Bronchus fibroblast of lung (primary cell): Measurements from ENCODE around the genes ECE1 and CELA3B.

DNA sequence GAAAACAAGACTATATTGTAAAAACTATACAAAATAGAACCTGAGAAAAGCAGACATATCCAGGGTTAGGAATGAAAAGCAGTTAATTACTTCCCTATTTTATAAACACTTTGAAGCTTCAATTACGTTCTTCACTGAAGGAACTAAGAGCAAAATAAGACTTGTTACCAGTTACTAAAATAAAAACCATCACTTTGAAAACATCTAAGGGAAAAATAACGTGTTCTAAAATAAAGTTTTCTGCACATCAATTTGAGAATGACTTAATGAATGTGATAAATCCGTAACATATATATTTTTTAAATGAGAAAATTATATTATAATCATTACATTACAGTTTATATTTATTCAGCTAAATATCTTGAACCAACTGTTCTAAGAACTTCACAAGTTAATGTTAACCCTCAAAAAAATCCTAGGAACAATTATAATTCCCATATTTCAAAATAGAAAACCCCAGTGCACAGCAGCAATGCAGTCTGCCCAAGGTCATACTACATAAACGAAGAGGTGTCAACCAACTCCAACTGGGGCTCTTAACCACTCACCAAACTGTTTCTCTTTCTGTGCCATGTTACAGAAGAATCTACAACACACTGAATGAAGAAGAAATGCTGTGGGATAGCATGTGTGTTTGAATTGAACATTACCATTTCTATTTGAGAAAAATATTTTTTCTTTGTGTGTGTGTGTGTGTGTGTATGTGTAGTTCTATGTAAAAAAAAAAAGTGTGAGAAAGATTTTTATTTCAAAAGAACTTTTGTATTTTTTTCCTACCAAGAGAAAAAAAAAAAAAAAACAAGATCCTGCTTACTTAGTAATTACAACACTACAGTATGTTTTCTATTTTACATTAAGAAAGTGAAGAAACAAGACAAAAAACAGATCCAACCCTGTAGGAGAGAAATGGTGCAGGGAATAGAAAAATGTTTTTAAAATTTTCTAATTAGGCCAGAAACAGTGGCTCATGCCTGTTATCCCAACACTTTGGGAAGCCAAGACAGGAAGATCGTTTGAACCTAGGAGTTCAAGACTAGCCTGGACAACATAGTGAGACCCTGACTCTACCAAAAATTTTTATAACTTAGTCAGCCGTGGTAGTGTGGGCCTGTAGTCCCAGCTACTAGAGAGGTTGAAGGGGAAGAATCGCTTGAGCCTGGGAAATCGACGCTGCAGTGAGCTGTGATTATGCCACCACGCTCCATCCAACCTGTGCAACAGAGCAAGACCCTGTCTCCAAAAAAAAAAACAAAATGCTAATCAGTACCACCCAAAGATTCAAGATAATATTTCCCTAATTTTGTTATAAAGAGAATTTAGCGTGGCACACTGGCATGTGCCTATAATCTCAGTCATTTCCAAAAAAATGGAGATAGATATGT is 35.5 kb downstream of the EIF4G3 start:
- RAMPAGE, long total RNA = no peak

DNA sequence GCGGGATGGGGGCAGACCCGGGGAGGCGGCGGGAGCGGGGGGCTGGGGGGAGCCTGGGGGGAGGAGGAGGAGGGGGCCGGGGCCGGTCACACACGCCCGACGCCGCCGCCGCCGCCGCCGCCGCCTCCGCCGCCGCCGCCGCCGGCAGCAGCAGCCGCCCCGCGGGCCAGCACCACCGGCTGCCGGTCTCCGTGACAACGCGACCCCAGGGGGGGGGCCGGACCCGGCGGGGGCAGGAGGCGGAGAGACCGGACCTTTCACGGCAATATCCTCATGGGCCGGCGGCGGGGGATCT is 282 bp downstream of the EIF4G3 start:
- RAMPAGE, long total RNA = no peak

GRCh38 chr1:21255810-21256190 is 34.5 kb downstream of the ECE1 start:
- RAMPAGE, long total RNA = no peak

DNA sequence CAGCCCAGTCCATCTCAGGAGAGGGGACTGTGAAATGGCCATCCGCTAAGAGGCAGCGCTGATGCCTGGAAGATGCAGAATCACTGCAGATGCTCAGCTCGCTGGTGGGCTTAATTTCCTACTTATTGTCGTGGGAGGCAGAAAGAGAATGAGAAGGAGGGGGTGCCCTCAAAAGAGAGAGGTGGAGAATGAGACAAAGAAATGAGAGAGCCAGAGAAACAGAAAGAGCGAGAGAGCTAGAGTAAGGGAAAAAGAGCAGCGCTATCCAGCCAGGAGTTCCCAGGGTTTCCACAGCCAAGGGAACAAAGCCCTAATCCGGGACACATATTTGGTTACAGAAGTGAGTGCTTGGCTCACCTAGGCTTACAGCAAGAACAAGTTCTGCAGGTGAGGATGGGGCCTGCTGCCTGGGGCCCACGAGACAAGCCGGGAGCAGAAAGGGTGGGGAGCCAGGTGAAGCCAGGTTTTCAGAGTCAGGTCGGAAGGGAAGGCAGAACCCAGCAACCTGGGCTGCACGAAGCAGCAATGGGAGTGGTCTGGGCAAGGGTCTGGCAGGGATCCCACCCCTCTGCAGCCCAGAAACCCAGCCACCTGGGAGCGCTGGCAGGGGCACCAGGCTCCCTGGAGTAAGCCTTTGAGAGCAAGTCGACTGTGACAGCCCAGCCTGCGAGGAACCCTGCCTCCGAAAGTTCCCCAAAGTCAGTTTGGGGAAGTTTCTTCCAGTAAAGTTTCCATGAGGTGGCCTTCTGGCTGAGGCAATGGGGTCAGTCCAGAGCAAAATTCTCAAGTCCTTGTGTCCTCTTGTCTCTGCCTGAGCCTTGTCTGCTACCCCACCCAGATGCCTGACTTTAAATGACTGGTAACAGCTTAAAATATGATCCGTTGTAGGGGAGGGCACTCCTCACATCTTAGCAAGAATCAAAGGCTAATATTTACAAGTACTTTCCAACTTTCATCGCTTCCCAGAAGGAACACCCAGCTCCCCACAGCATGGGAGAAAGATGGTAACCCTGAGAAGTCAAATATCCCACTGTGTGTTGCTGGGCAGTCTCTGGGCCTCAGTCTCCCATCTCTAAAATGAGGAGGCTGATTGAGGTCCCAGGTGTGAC is 5.6 kb downstream of the ECE1 start:
- RAMPAGE, long total RNA = no peak

DNA sequence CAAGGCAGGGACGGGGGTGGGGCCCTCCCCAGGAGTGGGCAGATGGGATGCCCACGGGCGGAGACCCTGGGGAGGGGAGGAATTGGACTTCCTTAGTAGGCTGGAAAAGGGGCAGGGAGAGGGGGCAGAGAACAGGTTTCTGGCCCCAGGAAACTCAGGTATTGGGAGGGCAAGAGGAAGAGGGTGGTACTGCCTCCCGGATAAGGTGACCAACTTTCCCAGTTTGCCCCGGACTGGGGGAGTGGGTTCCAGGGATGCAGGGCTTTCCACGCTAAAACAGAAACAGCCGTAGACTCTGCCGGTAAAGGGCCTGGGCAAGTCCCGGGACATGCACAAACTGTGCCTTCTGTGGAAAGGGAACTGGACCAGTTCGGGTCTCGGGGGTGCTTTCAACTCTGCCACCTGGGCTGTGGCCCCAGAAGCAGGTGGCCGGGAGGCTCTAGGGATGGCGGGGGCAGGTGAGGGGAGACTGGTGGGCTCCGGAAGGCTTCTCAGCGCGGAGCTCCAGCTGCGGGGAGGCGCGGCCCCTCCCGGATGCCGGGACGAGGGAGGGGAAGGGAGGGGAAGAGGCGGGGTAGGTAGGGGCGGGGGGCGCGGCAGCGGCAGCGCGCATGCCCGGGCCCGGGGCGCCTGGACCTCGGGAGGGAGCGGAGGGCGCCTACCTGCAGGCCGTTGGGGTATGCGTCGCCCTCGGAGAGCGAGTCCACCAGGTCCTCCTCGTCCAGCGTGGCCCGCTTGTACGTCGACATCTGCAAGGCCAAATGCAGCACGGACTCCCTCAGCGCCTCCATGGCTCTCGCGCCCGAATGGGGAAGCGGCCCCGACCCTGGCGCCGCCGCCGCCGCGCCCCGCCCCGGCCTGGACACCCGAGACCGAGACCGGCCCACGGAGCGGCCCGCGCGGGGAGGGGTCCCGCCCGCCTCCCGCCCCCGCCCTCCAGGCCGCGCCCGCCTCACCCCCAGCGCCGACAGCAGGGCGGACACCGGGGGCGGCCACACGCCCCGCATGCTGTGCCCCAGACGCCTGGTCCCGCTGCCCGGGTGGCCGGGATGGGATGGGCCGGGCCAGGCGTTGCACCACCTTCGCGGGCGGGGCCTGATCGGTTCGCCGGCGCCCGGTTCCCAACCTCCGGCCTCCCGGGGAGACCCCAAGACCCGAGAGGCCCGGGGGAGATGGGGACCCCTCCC is at the start of gene ECE1:
Gene ECE1, minus strand, starts transcription at position 1,056 of the 1,187 bp plus-strand sequence.
- RAMPAGE, long total RNA = no peak

DNA sequence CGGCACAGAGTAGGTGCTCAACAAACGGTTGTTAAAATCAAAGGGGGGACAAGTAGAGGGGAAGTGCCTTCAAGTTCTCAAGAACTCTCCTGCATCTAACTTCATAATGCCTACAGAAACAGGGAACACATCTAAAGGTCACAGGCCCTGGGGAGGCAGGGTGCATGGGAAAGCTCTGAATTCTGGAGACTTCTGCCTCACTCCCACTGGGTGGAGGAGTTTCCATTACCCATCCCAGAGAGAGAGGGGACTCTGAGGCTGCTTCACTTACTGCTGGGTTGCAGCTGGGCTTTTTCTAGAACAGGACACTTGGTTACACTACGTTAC is 2.4 kb upstream of the ECE1 start:
- RAMPAGE, long total RNA = no peak

DNA sequence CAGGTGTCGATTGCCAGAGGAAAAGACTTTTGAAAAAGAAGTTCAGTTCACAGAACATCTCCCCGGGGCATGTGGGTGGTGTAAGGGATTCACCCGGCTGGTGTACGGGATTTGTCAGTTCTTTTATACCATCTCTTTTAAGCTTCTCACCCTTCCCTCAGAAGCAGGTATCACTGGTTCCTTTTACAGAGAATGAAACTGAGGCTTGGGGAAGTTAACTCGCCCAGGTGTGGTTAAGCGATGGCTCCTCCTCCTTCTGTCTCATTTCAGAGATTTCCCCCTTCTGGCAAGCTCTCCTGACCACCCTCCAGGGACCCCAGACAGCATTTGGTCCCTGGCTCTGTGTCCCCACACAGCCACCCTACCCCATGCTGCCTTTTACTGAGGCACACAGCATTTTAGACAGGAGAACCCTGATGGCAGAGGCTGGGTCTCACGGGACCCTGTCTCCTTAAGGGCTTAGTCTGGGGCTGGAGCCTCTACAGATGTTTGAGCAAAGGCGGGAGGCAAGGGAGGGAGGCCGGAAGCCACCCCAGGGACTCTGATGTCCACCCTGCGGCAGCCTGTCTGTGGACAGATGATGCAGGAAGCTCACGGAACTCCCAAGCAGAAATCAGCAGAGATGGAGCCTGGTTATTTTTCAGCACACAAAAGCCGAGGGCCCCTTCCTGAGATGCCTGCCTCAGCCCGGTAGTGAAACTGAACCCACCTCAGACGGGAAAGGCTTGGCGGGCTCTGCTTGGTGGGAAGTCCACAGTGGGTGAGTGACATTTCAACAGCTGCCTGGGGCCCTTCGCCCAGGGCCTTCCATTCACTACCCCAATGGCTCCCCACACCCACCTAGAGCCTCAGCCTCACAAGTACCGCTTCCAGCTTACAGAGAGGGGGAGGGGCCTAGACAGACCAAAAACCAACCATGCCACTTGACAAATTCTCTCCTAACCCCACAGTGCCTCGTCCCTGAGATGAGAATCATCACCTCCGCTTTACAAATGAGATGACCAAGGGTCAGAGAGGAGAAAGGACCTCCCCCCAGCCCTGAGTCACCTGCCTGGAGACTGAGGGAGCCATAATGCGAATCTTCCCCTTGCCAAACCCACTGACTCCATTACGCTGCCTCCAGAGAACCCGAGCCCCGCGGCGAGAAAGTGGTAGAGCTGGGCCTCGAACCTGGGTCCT is 3.1 kb upstream of the ECE1 start:
- RAMPAGE, long total RNA = no peak

DNA sequence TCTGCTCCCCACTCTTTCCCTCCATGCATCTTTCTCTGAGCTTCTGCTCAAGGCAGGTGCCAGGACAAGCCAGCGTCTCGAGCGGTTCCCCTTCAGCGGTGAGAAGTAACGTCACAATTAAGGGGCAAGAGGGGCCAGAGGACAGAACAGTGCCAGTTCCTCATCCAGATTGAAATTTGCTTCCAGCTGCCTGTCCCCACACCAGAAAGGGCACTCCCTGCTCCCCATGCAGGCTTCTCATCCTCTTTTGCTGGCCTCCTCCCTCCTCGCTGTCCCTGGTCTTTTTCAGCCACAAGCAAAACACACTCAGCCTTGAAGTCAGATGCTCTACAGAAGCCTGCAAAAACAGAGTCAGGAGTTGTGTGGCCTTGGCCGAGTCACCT is 35.0 kb upstream of the ECE1 start:
- RAMPAGE, long total RNA = no peak

DNA sequence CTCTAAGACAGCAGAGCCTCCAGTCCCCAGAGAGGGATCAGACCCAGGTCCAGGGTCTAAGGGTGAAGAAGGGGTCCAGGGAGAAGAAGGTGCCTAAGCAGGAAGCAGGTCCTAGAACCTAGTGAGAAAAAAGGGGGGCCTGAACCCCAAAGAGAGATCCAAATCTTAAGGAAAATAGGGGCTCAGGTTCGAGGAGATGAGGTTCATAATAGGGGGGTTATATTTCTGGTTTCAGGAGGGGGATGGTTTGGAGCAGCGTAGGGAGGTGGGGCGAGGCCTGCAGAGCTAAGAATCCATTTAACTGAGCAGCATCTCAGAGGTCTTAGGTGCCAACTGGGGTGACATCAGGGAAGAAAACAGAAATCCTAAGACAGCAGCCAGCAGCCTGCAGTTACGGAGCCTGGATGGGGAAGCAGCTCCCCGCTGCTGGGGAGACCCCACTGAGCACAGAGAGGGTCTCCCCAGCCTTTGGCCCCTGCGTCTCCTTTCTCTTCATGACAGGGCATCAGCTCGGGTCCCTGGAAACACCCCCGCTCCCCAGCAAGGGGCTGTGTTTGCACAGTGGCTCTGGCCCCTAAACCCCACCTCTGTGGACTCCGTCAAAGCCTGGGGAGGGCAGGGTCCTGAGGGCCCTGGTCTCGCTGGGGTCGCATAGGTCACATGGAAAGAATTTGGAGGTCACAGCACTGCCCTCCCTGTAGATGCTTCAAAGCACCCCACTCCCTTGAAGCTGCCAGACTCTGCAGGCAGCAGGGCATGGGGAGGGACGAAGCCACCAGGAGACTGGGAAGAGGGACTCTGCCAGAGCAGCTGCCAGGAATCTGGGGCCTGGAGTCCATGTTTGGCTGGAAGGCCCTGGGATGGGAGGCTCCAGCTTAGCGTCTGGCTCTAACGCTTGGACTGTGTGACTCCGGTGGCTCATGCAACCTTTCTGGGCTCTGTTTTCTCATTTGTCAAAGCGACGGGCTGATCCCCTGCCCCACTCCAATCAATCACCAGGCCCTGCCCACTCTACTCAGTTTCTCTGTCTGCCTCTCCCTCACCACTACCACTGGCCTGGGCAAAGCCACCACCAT is 36.5 kb upstream of the ECE1 start:
- RAMPAGE, long total RNA = no peak

DNA sequence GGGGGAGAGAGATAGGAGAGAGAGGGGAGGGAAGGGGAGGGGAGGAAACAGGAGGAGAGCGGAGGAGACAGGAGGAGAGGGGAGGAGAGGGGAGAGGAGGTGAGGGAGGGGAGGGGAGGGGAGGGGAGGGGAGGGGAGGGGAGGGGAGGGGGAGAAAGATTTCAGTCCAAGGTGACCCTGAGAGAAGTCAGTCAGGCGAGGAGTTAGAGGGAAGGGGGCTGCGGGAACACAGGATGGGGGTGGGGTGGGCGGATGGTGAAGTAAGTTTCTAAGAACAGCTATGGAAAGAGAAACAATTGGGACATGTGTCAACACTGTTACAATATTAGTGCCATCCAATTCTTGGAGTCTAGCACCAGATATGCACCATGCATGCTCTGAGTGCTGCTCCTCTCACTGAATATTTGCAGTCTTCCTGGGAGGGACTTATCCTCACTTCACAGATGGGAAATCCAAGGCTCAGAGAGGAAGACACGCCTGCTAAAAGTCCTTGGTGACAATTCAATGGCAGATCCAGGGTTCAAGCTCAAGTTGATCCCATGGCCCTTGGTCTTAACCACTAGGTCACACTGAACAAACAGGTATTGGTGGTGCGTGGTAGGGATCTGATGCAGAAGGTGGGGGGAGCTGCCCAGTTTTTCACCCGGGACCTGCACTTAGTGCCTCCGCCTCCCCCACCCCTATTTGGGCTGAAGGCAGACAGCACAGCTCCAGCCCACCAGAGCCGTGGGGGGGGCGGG is 42.5 kb upstream of the ECE1 start:
- RAMPAGE, long total RNA = no peak

DNA sequence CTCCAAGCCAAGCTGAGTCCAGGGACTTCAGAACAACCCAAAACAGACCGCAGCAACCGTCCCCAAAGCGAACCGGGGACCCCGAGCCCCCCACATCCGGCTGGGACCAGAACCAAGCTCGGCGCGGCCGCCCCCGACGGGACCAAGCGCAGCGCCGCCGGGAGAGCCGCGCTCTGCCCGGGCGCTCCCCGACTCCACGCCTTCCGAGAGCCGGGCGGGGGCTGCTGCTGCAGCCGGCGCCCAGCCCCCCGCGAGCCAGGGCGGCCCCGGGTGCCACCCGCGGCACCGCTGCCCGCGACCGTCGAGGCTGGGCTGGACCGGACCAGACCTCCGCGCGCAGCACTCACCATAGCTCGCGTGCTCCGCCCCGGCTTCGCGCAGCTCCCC is 54.8 kb upstream of the ECE1 start:
- RAMPAGE, long total RNA = no peak

GRCh38 chr1:21510139-21510514 is 904 bp downstream of the ALPL start:
- RAMPAGE, long total RNA = no peak

DNA sequence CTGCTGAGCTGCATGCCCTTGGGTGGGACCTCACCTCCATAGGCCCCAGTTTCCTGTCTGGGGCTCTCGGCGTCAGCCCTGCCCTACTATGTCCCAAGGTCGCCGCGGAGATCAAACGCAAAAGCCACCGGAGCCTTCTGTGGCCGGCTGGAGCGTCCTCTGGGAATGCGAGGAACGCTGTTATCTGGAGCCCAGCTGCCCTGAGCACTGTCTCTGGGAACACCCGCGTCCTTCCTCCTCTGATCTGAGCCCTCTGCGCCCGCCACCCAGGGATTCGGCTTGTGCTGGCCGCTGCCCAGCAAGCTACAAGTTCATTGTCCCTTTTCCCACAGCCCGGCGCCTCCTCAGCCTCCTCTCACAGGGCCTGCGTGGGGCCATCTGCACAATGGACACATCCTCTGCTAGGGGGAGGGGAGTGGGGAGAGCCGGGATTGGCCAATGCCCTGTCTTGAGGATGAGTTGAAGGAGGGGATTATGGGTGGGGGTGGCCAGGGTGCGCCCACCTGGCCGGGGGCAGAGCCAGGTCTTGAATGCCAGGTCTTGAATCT is 29.1 kb downstream of the ALPL start:
- RAMPAGE, long total RNA = no peak

DNA sequence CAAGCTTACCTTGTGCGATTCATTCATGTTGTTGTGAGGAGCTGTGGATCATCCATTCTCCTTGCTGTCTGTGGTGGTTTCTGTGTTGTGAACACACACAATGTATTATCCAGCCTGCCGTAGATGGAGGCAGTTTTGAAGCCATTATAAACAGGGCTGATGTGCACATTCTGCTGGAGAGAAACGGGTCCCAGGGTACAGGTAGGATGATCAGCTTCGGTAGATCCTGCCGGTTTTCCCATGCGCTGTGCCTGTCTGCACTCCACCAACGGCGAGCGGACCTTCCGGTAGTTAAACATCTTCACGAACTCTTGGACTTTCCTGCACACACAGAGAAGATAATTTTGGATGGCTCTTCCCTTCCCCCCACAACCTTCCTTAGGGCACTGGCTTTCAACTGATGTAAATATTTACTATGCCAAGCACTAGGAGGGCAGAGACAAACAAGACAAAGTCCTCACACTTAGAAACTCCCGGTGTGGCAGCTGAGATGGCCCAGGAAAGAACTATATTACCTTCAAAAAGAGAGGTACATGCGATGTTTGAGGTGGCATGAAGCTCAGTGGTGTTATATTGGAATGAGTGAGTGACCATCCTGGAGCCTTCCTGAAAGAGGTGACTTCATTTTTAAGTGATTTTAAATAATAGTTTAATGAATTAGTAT is 41.7 kb downstream of the ALPL start:
- RAMPAGE, long total RNA = no peak

GRCh38 chr1:21586872-21587316 is 77.7 kb downstream of the ALPL start:
- RAMPAGE, long total RNA = no peak

- RAMPAGE, long total RNA = no peak
Observed at GRCh38 chr1:21669719-21670457, 731 bp upstream of the RAP1GAP start.

- RAMPAGE, long total RNA = no peak
Observed at GRCh38 chr1:21676229-21676714, 7.1 kb upstream of the RAP1GAP start.

GRCh38 chr1:21936771-21937002 is 423 bp downstream of the HSPG2 start:
- RAMPAGE, long total RNA = no peak

GRCh38 chr1:21976585-21977322 is at the start of gene CELA3B:
Gene CELA3B (plus strand): TSS chr1:21977022.
- RAMPAGE, long total RNA = no peak

- RAMPAGE, long total RNA = no peak
Observed at GRCh38 chr1:22078314-22078991, 25.9 kb downstream of the CDC42 start.